ENCODE data around the gene WASHC4.

DNA sequence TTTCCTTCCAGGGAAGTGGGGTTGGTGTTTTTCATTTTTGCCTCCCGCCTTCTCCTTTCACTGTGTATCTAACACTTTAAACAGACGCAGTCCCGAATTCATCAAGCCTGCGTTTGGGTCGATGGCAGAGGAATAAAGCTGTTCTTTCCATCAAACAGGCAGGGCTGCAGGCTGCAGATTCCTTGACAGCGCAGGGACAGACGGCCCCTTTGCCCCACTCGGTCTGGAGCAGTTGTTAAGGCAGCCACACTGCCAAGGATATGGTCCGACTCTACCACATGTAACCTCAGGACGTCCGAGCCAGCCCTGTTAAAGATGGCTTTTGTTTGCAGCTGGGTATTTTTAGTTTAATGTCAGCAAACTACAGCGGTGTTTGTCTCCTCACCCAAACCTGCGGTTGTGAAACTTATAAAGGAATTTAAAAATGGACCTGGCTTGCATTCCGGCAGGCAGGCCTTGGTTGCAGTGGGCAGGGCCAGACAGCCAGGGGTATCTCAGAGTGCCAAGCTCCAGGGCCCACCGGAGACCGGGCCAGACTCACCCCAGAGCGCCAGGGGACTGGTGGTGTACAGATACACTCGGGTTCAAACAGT lies 2.1 kb downstream of the CHST11 start:
- PRO-cap = bidirectional peak, plus-strand start at position 534 of the sequence, minus-strand start at position 324 of the sequence

DNA sequence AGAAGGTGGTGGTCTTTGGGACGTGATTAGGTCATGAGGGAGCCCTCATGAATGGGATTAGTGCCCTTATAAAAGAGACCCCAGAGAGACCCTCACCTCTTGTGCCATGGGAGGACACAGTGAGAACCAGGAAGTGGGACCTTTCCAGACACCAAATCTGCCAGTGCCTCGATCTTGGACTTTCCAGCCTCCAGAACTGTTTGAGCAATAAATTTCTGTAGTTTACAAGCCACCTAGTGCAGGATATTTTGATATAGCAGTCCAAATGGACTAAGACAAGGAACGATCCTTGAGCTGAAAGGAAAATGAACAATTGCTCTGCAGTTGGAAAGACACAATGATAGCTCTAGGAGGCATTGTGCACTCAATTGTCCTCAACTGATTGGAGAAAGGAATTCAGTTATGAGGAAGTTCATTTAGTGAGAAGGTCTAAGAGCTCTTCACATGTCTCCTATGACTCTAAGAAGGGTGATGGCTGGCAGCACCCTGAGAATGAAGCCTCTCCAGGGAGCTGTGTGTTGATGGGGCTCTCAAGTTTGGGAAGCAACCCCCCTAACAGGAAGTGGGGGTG lies 20.9 kb downstream of the CHST11 start:
- PRO-cap = bidirectional peak, plus-strand start at position 415 of the sequence, minus-strand start at position 198 of the sequence

DNA sequence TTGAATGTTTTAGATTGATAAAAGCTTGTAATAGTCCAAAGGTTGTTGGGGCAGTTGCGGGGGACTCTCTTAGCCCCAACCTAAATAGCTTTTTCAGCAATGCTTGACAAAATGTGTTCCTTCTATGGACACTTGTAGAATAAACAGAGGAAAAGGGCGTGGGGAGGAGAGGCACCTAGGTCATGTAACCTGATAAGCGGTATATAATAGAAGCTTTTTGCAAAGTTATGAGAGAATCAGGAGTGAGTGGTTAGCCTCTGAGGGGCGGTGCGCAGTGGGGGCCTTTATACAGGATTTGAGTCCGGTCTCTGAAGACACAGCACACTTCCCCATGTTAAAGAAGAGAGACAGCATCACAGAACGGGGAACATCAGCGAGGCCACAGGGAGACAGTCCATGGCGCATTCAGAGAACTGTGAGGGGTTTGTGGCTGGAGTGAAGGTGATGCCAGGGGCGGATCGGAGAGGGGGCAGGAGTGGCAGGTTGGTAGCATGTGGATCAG lies 150.6 kb downstream of the CHST11 start:
- PRO-cap = no peak

DNA sequence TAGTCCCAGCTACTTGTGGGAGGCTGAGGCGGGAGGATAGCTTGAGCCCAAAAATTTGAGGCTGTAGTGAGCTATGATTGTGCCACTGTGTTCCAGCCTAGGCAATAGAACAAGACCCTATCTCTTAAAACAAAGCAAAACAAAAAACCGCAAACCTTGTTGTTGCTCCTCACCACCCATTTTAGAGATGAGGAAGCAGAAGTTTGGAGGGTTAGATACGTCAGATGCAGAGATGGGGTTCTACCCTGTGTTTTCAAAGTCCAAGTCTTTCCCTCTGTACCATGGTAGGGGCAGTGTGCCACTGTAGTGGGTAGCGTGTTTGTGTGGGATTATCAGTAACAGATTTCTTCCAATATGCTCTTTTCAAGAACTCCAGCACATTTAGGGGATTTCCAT lies 186.5 kb downstream of the CHST11 start:
- PRO-cap = no peak

DNA sequence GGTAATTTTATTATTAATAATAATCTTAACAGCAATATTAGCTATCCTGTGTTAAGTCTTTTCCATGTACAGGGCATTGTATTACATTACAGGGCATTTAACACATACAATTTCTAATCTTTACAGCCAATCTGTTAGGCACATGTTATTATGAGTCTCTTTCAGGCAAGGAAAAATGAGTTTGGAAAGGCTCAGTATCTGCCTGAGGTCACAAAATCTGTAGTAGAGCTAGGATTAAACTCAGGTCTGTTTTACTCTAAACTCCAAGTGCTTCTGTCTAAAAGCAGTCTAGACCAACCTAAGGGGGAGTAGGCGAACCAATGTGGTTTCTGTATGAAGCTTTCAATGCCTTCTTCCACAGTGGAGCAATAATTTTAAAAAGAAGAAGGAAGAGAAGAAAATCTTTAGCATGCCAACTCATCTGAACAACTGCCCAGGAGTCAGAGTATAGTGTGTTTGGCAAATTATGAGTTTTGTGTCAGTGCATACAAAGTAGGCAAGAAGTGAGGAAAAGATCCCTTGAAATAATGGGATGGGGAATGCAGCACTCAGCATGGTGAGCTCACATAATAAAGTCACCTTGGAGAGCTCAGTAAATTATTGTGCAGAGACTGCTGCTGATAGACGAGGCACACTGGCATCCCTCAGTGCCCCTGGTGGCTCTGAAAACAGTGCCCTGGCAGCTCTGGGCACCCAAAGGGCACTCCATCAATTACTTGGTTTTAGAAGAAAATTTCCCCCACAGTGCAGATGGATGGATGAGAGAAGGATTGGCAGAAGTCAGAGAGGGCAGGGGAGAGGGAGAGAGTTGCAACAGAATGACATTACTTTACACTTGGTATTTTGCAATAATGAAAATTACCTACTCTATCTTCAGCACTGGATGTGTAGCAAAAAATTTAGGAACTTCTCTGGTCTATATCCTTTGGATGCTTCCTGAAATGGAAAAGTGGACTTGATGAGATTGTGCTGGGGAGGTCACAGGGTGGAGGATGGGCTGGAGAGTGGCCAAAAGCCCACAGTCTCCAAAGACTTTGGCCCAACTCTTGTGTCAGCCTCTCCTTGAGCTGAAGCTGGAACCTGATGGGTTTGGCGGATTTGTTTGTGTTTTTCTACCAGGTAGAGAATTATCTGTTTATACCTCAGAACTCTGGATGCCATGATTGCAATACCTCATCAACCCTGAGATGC lies 192.9 kb downstream of the CHST11 start:
- PRO-cap = no peak

- PRO-cap = no peak
These were observed 208.2 kb downstream of the CHST11 start for GRCh38 chr12:104664829-104665523.

GRCh38 chr12:104672295-104673141 lies 215.8 kb downstream of the CHST11 start:
- PRO-cap = no peak

- PRO-cap = no peak
These were observed 233.9 kb downstream of the SLC41A2 start for GRCh38 chr12:104724280-104724513.

- PRO-cap = no peak
These were observed 93.3 kb downstream of the SLC41A2 start for GRCh38 chr12:104864753-104865291.

DNA sequence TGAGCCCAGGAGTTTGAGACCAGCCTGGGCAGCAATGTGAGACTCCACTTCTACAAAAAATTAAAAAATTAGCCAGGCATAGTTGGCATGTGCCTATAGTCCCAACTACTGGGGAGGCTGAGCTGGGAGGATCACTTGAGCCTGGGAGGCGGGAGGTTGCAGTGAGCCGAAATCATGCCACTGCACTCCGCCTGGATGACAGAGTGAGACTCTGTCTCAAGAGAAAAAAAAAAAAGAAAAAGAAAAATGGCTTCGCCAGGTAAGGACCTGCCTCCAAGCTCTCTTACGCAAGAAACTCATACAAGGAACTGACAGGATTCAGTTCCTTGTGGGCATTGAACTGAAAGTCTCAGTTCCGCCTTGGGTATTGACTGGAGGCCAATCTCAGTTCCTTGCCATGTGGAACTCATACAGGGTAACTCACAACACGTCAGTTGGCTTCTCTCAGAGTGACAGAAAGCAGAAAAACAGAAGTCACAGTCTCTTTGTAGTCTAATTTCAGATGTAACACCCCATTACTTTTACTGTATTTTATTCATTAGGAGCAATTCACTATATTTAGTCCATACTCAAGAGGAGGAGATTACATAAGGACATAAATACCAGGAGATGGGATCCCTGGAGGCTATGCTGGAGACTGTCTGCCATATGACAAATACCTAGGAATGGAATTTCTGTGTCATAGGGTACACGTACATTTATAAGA lies 11.5 kb upstream of the NOPCHAP1 start:
- PRO-cap = no peak

DNA sequence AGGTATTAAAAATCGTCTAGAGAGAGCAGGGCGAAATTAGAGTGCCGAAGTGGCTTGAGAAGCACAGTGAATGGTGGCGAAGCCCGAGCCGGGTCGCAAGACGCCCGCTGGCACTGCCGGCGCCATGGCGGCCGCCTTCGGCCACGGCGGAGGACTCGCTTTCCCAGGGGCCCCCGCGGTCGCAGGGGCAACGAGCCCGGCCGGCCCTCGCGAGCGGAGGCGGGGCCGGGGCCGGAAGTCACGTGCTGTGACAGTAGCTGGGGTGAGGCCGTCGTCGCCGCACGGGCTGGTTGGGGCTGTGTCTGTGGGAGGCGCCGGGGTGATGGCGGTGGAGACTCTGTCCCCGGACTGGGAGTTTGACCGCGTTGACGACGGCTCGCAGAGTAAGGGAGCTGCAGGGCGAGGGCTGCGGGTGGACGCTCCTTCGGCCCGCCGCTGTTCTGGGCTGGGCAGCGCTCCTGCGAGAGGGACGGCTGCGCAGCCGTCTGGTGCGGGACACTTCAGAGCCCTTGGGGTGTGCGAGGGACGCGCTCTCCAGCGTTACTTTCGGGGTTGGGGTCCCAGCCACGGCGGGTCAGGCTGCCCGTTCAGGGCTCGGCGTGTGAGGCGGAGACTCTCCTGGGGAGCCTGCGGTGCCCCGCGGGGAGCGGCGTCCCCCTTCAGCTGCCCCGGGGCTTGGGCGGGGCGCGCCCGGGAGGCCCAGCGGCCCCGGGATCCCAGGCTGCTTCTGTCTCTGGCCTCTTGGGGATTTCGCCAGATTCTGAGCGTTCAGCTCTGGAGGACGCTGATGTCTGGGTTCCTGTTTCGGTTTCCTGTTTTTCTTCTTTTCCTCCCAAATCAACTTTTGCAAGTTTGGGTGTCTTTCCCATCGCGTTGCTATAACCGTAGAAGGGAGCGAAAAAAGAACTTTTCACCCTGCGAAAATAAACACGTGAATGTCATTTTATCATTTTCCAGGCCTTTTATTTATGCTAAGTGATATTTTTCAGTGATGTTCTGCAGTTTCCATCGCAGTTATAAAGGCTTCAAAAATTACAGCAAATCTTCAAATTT lies at the start of gene WASHC4:
Gene WASHC4 (plus strand): TSS at position 253 of the 1,053 bp plus-strand sequence.
- PRO-cap = bidirectional peak, plus-strand start at position 299 of the sequence, minus-strand start at position 157 of the sequence; unidirectional peak, minus-strand start at position 729 of the sequence

DNA sequence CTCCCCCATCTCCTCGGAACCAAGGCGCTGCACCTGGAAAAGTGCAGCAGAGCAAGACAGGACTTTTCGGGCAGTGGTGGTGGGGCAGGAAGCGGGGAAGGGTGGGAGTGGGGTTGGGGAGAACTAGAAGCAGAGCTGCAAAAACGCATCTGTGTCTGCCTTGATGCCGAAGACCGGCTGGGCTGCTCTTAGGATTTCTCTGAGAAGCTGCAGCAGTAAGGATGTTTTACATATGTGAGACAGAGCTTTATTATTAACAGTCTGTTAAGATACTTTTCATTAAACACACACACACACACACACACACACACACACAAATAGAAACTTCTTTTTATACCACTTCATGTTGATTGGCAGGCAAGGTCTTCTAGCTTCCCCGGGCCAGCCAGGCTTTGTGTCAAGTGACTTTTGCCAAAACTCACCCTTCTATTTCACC lies 836 bp downstream of the C12orf75 start:
- PRO-cap = no peak

GRCh38 chr12:105331745-105332216 lies 1.3 kb downstream of the C12orf75 start:
- PRO-cap = no peak

- PRO-cap = bidirectional peak, plus-strand start at chr12:105352351, minus-strand start at chr12:105352245
These were observed 21.7 kb downstream of the C12orf75 start for GRCh38 chr12:105352158-105352539.

- PRO-cap = no peak
These were observed 100.9 kb downstream of the NUAK1 start for GRCh38 chr12:106037883-106038318.

GRCh38 chr12:106070099-106070552 lies 68.6 kb downstream of the NUAK1 start:
- PRO-cap = no peak

DNA sequence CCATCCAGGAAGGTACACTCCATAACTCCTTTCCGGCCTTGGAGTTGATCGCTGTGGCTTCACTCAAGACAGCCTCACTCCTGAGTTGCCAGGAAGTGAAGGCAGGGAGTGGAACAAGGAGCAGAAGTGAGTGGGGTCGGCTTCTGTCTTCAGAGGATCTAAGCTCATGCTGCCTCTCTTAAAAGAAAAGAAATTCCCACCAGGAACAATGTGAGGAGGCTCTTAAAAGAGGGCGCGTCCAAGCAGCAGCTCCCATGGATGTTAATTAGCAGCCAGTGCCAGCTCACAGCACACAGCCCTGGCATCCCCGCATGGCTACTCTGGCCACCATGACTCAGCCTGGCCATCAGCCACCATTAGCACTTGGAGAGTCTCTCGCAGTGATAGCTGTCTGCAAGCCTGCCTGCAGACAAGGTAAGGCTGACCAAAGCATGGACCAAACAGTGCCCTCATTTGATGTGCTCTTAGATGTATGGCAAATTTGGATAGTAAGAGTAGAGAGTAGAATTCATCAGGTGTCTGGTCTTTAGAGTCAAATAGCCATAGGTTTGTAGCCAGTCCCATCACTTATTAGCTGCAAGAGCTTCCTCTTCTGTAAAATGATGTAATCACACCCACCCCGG lies 60.1 kb downstream of the NUAK1 start:
- PRO-cap = no peak

GRCh38 chr12:106101846-106102176 lies 36.9 kb downstream of the NUAK1 start:
- PRO-cap = no peak

- PRO-cap = no peak
These were observed 24.8 kb downstream of the NUAK1 start for GRCh38 chr12:106113941-106114429.

DNA sequence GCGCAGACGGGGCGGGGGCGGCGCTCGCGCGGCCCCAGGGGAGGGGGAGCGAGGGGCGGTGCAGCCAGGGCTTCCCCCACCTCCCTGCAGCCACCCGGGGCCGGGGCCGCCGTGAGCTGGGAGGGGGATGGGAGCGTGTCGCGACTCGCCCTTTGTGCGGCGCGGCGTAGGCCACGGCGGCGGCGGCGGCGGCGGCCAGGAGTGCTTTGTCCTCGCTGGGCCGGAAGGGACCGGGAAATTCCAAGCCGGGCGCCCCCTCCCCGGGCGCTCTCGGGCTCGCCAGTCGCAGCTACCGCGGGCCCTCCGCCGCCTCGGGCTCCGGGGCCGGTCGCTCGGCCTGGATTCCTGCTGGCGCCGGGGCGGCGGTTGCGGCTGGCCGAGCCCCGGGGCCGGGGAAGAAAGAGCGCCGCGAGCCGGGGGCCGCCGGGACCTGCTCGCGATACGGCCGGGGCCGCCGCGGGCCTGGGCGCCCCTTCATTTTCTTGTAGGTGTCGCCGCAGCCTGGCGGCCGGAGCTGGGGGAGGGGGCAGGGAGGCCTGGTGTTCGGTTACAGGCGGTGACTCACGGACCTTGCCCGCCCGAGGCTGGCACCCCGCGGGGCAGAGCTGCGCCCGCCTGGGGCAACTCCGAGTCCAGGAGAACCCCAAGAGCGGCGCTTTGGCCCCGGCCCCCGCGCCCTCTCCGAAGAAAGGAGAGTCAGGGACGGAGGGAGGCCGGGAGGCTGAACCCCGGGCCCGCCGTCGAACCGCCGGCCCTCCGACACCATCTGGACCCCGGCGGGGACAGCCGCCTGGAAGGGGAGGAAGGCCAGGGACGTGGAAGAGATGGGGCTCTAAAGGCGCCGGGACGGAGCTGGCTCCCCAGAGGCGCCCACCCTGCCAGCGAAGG lies 512 bp upstream of the NUAK1 start:
- PRO-cap = no peak